H7 (cell line): ENCODE results near the genes ZMYM2 and SKA3.

GRCh38 chr13:19586935-19587296, 25.6 kb upstream of the TPTE2 start:
- RAMPAGE, long total RNA, result no peak

DNA sequence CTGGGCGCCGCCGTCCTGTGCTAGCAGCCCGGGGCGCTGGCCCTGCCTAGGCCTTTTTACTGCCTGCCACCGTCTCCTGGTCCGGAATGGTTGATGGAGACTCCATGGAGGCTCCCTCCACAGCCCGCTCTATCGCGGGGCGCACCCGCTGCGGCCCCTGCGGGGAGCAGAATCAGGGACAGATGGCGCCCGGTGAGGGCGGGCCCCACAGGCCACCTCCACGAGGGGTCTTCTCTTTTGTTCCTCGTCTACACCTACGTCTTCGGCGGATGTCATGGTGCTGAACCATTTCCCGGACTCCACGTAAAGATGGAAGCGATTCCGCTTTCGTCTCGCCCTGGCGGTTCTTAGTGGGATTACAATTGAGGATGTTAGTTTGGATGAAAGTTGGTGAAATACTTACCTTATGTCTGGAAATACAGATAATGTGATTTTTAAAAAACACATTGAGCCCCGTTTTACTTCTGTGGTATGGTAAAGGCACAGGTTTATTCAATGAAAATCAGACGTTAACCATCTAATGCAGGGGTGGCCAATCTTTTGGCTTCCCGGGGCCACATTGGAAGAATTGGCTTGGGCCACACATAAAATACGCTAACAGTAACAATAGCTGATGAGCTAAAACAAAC, 1.3 kb upstream of the ZMYM5 start:
- RAMPAGE, long total RNA, result no peak

DNA sequence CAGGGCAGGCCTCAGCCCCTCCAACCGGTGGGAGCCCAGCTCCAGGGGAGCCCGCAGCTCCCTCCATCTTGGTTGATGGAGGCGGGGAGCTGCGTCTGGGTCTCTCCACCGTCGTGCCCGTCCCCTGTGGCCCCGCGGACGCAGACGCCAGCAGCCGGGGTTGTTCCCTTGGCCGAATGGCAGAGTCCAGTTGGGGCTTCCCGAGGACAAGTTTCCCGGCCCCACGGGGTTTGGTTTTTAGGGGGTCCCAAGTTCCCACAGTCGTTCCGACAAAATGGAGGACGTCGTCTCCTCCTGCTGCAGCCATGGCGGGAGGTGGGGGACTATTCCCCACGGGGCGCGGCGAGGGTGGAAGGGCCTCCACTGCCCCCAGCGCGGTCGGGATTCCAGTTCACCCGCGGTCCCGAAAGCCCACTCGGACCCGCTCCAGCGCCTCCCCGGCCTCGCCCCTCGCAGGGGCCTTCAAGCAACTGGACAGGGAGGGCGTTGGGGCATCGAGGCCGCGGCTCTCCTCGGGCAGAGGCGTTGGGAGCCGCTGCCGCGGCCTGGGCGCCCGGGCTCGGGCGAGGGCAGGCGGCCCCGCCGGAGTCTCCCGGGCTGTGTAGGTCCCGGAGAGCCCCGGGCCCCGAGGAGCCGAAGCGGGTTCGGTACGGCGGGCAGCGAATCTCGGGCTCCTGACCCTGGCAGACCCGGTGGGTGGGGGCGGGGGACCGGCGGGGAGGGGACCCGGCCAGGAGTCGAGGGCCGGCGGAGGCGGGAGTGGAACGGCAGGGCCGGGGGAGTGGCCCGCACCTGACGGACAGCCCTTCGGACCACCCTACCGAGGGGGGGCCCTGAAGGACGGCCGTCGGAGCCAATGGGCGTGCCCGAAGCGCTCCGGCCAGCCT, 517 bp upstream of the ZMYM2 start:
- RAMPAGE, long total RNA, result no peak

DNA sequence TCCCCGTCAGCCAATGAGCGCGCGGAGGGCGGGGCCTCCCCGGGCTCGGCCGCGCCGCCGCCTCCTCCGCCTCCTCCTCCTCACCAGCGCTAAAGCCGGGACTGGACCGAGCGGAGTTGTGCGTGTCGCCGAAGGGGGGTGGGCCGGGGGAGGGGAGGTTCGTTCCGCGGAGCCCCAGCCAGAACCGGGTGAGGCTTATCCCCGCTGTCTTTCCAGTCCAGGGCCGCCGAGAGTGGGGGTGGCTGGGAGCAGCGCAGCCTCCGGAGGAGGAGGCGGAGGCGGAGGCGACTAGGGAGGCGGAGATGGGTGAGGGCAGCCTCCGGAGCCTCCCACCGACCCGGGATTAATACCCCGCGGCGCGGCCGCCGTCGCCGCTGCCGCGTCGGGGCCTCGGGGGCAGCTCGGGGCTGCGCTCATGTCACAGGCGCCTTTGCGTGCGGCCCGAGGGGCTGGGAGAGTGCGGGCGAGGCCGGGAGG, at the start of gene ZMYM2:
Gene ZMYM2, plus strand, starts transcription at position 74 of the 477 bp plus-strand sequence.
- RAMPAGE, long total RNA, result start-site peak on the plus strand centred at position 111 of the sequence, 93 bp wide, 606 reads

DNA sequence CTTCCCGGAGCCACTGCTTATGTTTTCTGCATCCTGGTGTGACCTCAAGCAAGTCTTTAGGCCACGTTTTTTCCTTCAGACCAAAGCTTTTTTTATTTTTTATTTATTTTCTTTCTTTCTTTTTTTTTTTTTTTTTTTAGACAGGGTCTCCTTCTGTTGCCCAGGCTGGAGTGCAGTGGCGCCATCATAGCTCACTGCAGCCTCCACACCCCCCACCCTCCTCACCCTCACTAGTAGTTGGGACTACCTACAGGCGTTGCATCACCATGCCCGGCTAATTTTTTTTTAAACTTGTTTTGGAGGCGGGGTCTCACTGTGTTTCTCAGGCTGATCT, 33.7 kb downstream of the GJA3 start:
- RAMPAGE, long total RNA, result no peak

DNA sequence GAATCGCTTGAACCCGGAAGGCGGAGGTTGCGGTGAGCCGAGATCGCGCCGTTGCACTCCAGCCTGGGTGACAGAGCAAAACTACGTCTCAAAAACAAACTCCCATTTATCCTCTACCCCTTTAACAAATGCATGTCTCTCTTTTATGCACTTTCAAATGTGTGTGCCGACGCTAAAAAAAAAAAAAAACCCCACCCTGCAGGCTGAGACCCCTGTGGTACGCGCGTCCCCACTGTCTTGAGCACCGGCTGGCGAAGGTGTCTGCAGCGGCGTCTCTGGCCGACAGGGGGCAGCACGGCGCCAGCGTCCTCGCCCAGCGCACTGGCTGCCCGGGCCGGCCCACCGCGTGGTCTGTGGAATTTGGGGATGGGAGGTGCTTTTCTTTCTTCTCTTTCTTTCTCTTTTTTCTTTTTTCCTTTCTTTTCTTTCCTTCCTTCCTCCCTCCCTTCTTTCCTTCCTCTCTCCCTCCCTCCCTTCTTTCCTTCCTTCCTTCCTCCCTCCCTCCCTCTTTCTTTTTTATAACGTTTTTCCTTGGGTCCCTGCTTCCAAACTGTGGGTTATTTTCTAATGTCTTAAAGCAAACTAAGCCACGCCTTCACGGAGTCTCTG, 9.1 kb downstream of the IL17D start:
- RAMPAGE, long total RNA, result no peak

DNA sequence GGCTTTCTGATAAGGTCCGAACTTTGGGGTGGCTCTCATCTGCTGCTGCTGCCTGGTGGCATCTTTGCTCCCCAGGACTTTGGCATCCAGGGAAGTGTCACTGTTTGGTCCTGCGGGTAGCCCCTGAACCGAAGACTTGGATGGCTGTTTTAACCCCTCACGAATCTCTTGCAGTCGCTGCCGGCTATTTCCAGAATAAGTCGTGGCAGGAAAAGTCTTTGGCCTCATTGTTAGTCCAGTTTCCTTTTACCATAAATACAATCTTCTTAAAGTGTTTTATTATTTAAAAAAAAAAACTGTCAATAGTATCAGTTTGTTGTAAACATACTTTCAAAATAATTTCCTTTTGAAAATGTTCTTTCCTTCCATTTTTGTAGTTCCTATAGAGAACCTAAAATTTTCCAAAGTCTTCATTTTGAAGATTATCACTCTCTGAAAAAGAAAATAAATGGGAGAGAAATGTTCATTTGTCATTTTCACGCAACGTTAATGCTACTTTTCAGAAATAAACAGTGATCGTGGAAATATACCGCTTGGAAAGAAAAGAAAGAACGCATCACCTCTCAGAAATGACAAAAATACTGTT, 15.5 kb downstream of the LATS2 start:
- RAMPAGE, long total RNA, result no peak

- RAMPAGE, long total RNA, result start-site peak on the minus strand at chr13:21176419-21176571, 365 reads; start-site peak on the plus strand at chr13:21176644-21176701, 2,294 reads
These were observed at the start of gene SKA3 for GRCh38 chr13:21175993-21177010. TSS of gene SKA3 (minus strand) at chr13:21176552.

GRCh38 chr13:21296955-21297466, 120.6 kb downstream of the MRPL57 start:
- RAMPAGE, long total RNA, result no peak

- RAMPAGE, long total RNA, result no peak
These were observed 134.1 kb downstream of the MRPL57 start for GRCh38 chr13:21310502-21310954.

GRCh38 chr13:21326800-21327777, 132.0 kb downstream of the ZDHHC20 start:
- RAMPAGE, long total RNA, result no peak

- RAMPAGE, long total RNA, result no peak
These were observed 5.7 kb downstream of the FGF9 start for GRCh38 chr13:21676369-21677248.

GRCh38 chr13:21894552-21895060, 223.7 kb downstream of the FGF9 start:
- RAMPAGE, long total RNA, result no peak

DNA sequence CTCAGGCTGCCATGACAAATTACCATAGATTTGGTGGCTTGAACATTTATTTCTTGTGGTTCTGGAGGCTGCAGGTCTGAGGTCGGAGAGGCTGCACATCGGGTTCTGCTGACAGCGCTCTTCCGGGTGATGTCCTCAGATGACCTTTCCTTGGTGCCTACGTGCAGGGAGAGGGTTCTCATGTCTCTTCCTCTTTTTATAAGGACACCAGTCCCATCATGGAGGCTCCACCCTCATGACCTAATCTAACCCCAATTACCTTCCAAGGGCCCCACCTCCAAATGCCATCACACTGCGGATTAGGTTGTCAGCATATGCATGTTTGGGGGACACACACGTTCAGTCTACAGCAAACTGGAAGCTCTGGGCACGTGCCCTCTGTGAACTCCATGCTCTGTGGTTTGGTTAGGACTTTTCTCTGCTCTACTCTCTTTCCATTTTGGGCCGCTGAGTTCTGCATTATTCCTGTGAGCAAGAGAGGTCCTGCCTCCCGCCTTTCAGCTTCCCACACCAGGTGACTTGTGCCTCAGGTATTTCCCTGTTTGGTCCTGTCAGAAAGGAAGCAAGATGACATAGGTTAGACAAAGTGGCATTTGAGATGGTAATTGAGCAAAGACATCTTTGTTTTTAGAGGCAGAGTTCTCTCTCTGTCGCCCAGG, 338.7 kb downstream of the FGF9 start:
- RAMPAGE, long total RNA, result no peak

- RAMPAGE, long total RNA, result no peak
These were observed 718.6 kb upstream of the SGCG start for GRCh38 chr13:22462096-22462664.

- RAMPAGE, long total RNA, result no peak
These were observed 63.5 kb upstream of the TNFRSF19 start for GRCh38 chr13:23506479-23507286.

- RAMPAGE, long total RNA, result no peak
These were observed 98.4 kb downstream of the TNFRSF19 start for GRCh38 chr13:23668515-23669195.

GRCh38 chr13:23915206-23915821, 26.1 kb upstream of the MIPEP start:
- RAMPAGE, long total RNA, result no peak

DNA sequence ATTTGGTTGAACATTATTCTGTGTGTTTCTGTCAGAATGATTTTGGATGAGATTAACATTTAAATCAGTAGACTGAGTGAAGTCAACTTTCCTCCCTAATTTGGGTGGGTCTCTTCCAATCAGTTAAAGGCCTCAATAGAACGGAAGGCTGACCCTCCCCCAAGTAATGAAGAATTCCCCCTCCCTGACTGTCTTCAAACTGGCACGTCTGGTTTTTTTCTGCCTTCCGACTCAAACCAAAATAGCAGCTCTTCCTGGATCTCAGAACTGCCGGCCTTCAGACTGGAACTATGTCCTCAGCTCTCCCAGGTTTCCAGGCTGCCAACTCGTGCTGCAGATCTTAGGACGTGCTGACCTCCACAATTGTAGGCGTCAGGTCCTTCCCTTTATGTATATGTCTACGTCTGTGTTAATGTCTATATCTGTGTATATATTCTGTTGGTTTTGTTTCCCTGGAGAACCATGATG, 89.9 kb upstream of the SPATA13 start:
- RAMPAGE, long total RNA, result no peak

GRCh38 chr13:24074860-24075350, 85.6 kb upstream of the SPATA13 start:
- RAMPAGE, long total RNA, result no peak